HEK293 (cell line): ENCODE results near the genes SEMA6C, THEM5, CRNN and LCE1F.

DNA sequence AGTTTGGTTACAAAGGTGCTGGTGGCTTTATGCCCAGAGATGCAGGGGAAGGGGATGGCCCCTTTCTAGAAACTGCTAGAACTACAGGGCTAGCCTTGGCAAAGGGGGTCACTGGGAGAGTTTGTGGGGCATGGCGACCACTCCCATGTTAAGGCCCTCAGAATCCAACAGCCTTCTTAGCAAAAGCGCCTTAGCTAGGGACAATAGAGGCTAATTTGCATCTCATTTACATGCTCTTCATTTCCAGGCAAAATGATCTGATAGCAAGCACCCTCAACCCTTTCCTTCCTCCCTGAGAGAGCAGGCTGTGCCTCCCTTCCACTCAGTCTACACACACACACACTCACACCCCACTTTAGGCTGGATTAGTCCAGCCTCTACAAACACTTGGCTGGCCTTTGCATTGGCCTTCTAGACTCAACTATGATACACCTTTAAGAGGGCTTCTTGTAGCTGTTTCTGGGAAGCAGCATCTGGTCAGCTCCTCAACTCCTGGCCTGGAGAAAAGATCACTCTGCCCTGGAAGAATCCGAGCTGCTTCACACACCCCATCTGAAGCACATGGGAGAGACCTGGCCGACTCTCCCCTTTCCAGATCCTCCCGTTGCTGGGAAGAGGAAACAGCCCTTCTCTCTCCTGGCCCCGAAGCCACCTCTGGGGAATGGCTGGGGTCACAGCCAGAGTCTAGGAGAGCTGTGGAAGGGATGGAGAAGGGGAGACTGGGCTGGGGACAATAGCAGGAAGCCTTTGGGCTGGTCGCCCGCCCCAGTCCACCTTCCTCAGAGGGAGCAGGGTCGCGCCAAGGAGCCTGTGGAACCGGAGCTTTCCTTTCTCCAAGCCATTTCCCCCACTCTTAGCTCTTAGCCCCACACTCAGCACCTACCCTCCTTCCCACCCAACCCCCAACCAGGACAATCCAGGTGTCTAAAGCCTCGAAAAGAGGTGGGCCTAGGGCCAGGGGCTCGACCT, 1.6 kb downstream of the SEMA6C start:
- PRO-cap = no peak
- RRBS, 2 experiments = no CpG with 5 or more reads among the region's 13 CpGs

- PRO-cap = bidirectional peak, plus-strand start at chr1:151146857, minus-strand start at chr1:151146628
- RRBS, 2 experiments = 2% methylated on average over 19 to 21 of the region's 39 CpGs
These were observed at the start of gene SEMA6C for GRCh38 chr1:151146536-151147052. SEMA6C (minus strand) TSS chr1:151146631.

GRCh38 chr1:151283062-151283215, 840 bp downstream of the ZNF687 start:
- PRO-cap = no peak
- RRBS, 2 experiments = no CpG with 5 or more reads among the region's 14 CpGs

GRCh38 chr1:151283704-151283935, 1.5 kb downstream of the ZNF687 start:
- PRO-cap = no peak

- PRO-cap = no peak
- RRBS, 2 experiments = no CpG with 5 or more reads among the region's 19 CpGs
These were observed 10.5 kb downstream of the ZNF687 start for GRCh38 chr1:151292136-151293435.

DNA sequence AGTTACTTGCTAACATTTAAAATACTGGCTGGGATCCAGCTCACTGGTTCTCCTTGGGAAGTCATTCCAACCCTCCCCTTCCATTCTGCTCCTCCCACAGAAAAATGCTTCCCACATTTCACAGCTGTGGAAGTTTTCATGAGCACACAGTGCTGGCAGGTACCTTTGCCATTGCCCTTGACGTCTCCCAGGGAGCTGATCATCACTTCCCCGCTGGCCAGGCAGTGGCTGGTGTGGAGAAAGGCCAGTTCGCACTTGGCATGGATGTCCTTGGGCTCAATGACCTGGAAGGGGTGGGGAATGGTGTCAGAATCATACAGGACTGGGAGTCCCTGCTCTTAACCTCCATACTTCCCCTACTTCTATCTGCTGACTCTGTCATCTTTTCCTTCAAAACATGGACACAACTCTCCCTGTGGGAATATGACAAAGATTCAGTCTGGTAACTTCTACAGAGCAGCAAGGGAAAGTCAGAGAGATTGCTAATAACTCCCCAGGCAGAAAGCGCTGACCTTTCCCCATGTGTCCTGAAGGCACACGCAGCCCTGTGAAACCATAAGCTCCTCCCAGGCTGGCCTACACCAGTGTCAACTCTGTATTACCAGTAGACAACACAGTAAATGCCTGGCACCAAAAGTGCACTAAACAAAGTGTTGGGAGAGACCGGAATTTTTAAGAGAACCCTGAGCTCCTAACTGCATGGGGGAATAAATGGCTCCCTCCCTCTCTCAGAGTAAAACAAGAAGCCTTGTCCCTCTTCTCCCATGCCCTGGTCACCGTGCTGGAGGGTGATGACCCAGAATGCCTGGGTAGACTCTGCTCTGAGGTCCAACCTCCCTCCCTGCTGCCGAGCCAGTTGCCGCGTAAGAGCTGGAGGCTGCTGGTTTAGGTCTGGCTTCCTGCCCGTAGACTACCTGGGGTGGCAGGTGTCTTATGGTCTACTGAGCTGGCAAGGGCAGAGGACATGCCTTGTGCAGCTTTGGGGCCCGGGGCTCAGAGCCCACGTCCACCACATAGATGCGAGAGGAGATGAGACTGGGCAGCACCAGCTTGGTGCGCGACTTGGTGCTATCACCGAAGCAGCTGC, 4.1 kb downstream of the SELENBP1 start:
- PRO-cap = no peak
- RRBS, 2 experiments = no CpG with 5 or more reads among the region's 17 CpGs

GRCh38 chr1:151457763-151458182, 1.5 kb downstream of the POGZ start:
- PRO-cap = bidirectional peak, plus-strand start at chr1:151458385, minus-strand start at chr1:151458081
- RRBS, 2 experiments = no CpG with 5 or more reads among the region's 15 CpGs

- PRO-cap = no peak
- RRBS, 2 experiments = no CpG with 5 or more reads among the region's 1 CpG
These were observed 25.8 kb downstream of the TUFT1 start for GRCh38 chr1:151566011-151566291.

DNA sequence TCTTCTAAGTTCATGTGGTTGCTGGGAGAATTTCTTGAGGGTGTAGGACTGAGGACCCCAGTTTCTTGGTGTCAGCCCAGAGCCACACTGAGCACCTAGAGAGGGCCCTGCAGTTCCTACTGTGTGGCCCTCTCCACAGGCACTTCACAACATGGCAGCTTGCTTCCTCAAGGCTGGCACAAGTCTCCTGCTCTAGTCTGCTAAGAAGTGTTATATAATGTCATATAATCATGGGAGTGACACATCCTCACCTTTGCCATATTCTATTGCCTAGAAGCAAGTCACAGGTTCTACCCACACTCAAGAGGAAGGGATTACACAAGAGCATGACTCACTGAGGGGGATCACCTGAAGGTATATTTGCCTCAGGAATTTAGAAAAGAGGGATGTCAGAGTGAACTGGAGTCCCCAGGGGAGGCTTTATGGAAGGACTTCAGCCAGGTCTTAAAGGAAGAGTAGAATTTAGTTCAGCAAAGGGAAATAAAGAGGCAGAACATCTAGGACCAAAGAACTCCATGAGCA, 5.4 kb upstream of the SNX27 start:
- PRO-cap = no peak

DNA sequence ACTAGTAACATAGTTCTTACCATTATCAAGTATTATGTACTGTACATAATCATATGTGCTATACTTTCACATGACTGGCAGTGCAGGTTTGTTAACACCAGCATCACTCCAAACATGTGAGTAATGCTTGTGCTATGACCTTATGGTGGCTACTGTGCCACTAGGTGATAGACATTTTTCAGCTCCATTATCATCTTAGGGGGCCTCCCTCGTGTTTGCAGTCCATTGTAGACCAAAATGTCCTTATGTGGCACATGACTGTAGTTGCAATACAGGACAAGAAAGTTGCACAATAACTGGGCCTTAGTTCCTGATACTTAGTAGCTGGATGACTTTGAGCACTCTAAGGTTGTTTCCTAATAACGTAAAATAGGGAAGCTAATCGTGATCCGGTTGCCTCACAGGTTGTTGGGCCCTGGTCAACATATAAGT, 595 bp upstream of the SNX27 start:
- PRO-cap = no peak
- RRBS, 2 experiments = no CpG with 5 or more reads among the region's 4 CpGs

- PRO-cap = no peak
- RRBS, 2 experiments = no CpG with 5 or more reads among the region's 4 CpGs
These were observed 3.5 kb downstream of the MRPL9 start for GRCh38 chr1:151759650-151760305.

- PRO-cap = no peak
- RRBS, 2 experiments = no CpG with 5 or more reads among the region's 5 CpGs
These were observed at the start of gene THEM5 for GRCh38 chr1:151853424-151853975. THEM5 (minus strand) TSS chr1:151853712.

DNA sequence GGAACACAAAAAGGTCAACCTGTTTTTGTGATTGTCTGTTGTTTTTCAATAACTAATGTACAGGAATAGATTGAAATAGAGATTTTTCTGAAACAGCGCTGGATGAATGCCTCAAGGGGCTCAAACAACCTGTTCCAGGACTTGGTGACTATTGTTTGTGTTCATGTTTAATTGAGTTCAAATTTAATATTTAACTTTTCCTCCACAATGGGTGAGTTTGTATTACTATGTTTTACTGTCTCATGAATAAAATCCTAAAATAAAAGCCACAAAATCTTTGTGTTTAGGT, 40.0 kb downstream of the S100A10 start:
- PRO-cap = no peak
- RRBS, 2 experiments = no CpG with 5 or more reads among the region's 1 CpG

GRCh38 chr1:152414024-152414497, at the start of gene CRNN:
CRNN (minus strand) TSS chr1:152414263.
- PRO-cap = no peak
- RRBS, 2 experiments = no CpG with 5 or more reads among the region's 2 CpGs

DNA sequence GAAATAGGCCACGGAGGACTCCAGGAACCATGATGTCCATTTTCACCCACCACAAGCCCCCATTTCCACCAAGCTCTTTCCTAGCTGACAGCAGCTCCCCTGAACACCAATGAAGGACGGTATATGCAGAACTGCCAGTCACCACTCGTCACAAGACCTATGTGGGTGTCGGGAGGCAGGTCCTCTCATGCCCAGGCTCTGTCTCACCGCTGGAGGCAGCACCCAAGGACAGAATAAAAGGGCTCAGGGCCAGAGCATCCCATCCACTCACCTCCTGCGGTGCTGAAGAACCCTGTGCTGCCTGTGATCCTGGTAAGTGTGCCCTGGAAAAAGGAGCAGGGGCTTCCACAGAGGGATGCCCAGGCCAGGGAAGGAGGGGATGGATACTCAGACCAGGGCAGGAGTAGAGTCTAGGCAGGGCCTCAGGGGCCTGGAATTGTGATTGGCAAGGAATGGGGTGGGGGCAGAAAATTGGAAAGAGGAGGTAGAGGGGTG, at the start of gene LCE1F:
Gene LCE1F (plus strand): TSS at position 262 of the 495 bp plus-strand sequence.
- PRO-cap = no peak
- RRBS, 2 experiments = no CpG with 5 or more reads among the region's 6 CpGs

- PRO-cap = no peak
- RRBS, 2 experiments = no CpG with 5 or more reads among the region's 6 CpGs
These were observed 2.1 kb upstream of the IVL start for GRCh38 chr1:152905978-152906832.

DNA sequence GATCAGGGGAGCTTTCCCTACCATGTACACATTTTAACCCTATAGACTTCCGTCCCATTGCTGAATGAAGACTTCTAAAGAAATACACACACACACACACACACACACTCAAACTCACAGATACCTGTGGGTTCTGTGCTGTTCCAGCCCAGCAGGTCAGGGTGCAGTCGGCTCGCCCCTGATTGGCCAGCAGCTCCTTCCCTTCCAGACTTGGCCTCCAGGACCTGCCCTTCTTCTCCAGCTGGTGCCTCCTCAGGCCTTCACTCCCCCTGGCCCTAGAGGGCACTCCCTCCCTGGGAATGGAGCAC, 279 bp downstream of the PGLYRP3 start:
- PRO-cap = no peak
- RRBS, 2 experiments = no CpG with 5 or more reads among the region's 3 CpGs

DNA sequence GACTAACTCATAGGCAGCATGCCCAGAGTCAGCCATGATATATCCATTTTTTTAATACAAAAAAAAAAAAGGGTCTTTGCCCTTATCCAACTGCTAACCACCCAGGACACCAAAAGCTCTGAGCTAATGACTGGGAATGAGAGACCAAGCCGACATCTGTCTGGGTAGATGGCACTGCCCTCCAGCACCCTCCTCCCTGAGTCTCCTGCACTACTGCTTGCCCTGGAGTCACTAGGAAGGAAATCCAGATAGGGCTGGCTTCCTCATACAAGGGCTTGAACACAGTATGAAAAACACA, 28.1 kb upstream of the S100A7 start:
- PRO-cap = no peak
- RRBS, 2 experiments = no CpG with 5 or more reads among the region's 1 CpG

- PRO-cap = no peak
- RRBS, 2 experiments = no CpG with 5 or more reads among the region's 8 CpGs
These were observed 28.4 kb upstream of the S100A7 start for GRCh38 chr1:153488877-153489294.

GRCh38 chr1:153533620-153534220, 2.1 kb downstream of the S100A6 start:
- PRO-cap = no peak
- RRBS, 2 experiments = no CpG with 5 or more reads among the region's 13 CpGs